HepG2 (cell line): Measurements from ENCODE around the genes MRNIP and OR2V1.

DNA sequence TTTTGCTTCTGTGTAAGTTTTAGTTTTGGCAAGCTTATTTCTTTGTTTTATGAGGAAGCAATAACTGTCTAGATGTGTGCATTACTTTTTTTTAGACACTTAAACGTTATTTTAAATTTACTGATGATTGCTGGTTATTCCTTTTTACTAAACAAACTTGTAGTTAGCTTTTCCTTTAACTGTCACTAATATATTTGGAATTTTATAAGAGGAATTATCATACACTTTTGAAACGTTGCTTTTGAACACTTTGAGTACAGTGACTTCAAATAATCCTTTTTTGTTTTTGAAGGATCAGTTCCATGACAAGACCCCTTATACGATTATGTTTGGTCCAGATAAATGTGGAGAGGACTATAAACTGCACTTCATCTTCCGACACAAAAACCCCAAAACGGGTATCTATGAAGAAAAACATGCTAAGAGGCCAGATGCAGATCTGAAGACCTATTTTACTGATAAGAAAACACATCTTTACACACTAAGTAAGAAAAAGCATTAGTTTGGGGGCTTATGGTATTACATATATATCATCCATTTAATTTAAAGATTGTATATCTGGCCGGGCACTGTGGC lies 10.9 kb downstream of the CANX start:
- RRBS, 2 experiments, result no CpG with 5 or more reads among the region's 6 CpGs
CAGE:
- cytosol, long polyA minus RNA, result start-site peak on the plus strand centred at position 391 of the sequence, 191 bp wide, 1,241 reads
- cytosol, long polyA plus RNA, result no peak
- long polyA plus RNA, result no peak
- nucleus, long polyA minus RNA, result no peak
- nucleus, long polyA plus RNA, result no peak

GRCh38 chr5:179840202-179841352 lies 18.0 kb downstream of the MRNIP start:
- RRBS, 2 experiments, result 96 to 97% methylated on average over 1 of the region's 34 CpGs
CAGE:
- cytosol, long polyA minus RNA, result no peak
- cytosol, long polyA plus RNA, result no peak
- long polyA plus RNA, result no peak
- nucleus, long polyA minus RNA, result no peak
- nucleus, long polyA plus RNA, result no peak

GRCh38 chr5:179858719-179859632 lies at the start of gene MRNIP:
Gene MRNIP, minus strand, starts transcription at chr5:179858817.
- RRBS, 2 experiments, result 2% methylated on average over 14 to 15 of the region's 84 CpGs
CAGE:
- cytosol, long polyA minus RNA, result no peak
- cytosol, long polyA plus RNA, result no peak
- long polyA plus RNA, result no peak
- nucleus, long polyA minus RNA, result no peak
- nucleus, long polyA plus RNA, result start-site peak on the minus strand at chr5:179858799-179858849, 310 and 577 reads in 2 replicates

DNA sequence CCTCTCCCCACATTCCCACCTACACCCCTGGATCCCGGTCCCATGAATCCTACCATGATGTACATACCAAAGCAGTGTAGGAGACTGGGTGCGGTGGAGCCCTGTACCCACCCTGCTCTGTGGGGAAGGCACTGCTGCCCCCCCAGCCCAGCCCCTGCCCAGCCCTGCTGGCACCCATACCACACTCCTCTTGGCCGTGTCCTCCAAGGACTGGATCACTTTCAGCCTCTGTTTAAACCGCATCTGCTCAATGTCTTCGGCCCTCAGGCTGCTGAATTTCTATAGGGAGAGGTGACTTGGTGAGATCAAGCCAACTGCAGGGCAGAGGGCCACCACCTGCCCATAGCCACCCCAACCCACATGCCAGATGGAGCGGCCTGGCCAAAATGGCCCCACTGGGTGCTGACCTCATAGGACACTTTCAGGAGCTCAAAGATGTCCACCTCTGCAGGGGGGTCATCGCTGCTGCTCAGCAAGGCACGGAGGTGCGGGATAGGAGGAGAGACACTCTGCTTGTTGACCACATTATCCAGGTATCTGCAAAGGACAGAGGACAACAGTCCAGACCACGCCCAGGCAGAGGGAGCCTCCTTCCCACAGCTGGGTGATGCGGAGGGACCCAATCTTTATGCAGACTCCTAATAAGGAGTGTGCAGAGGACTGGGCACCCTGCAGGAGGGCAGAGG lies 14.2 kb upstream of the MRNIP start:
- RRBS, 2 experiments, result 97 to 98% methylated on average over 1 of the region's 11 CpGs
CAGE:
- cytosol, long polyA minus RNA, result no peak
- cytosol, long polyA plus RNA, result no peak
- long polyA plus RNA, result no peak
- nucleus, long polyA minus RNA, result no peak
- nucleus, long polyA plus RNA, result no peak

DNA sequence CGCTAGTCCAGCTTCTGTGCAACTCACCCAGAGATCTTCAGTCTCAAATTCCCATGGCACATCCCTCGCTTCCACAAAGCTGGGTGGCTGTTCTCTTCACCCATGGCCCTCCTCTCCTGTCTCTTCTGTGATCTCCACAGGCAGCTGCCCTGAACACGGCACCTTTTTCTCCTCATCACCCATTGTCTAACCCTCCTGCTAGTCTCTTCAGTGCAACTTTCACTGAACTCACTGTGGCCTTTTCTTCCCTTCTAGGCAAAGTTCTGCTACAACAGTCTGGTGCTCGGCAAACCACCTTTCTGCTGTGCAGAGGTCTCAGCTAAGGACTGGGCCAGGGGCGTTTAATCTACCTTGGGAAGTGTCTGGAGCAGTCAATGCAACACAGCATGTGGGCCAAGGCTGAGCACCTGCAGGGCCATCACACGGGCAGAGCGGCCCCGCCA lies 65.5 kb upstream of the TBC1D9B start:
- RRBS, 2 experiments, result no CpG with 5 or more reads among the region's 8 CpGs
CAGE:
- cytosol, long polyA minus RNA, result no peak
- cytosol, long polyA plus RNA, result no peak
- long polyA plus RNA, result no peak
- nucleus, long polyA minus RNA, result no peak
- nucleus, long polyA plus RNA, result no peak

GRCh38 chr5:179975016-179975510 lies 67.4 kb upstream of the TBC1D9B start:
- RRBS, 2 experiments, result no CpG with 5 or more reads among the region's 20 CpGs
CAGE:
- cytosol, long polyA minus RNA, result no peak
- cytosol, long polyA plus RNA, result no peak
- long polyA plus RNA, result no peak
- nucleus, long polyA minus RNA, result no peak
- nucleus, long polyA plus RNA, result no peak

DNA sequence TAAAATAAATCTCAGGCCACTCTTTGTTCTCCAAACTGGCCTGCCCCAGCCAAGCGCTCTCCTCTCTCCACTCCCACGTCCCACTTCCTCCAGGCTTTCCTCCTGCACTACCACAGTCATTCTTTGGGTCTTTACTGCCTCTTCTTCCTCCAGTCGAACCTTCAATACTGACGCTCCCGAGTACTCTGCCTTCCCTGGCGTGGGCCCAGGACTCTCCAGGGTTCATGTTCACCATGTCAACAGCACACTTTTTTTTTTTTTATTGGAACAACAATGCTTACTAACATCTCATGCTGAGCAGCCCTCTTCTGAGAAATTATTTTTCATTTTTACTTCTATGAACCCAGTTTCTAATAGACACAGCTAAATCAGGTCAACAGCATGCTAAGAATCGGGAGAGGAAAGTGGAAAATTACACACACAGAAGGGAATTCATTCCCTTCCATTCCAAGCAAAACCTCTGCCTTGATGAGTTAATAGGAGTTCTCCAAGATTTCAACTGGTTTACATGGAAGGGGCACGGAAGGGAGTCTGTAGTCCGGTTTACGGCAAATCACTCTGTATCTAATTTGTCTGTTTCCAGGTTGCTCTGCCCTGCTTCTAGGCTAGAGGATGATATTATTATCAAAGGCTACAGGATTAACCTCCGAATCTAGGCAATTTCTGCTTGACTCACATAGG lies 23.7 kb downstream of the RNF130 start:
- RRBS, 2 experiments, result no CpG with 5 or more reads among the region's 11 CpGs
CAGE:
- cytosol, long polyA minus RNA, result no peak
- cytosol, long polyA plus RNA, result no peak
- long polyA plus RNA, result no peak
- nucleus, long polyA minus RNA, result no peak
- nucleus, long polyA plus RNA, result no peak

GRCh38 chr5:180330477-180331433 lies 22.4 kb downstream of the GFPT2 start:
- RRBS, 2 experiments, result no CpG with 5 or more reads among the region's 21 CpGs
CAGE:
- cytosol, long polyA minus RNA, result no peak
- cytosol, long polyA plus RNA, result no peak
- long polyA plus RNA, result no peak
- nucleus, long polyA minus RNA, result no peak
- nucleus, long polyA plus RNA, result no peak

GRCh38 chr5:180494042-180494286 lies 215 bp upstream of the CNOT6 start:
- RRBS, 2 experiments, result 2 to 3% methylated on average over 7 to 8 of the region's 19 CpGs
CAGE:
- cytosol, long polyA minus RNA, result no peak
- cytosol, long polyA plus RNA, result no peak
- long polyA plus RNA, result no peak
- nucleus, long polyA minus RNA, result no peak
- nucleus, long polyA plus RNA, result no peak

- RRBS, 2 experiments, result no CpG with 5 or more reads among the region's 12 CpGs
CAGE:
- cytosol, long polyA minus RNA, result no peak
- cytosol, long polyA plus RNA, result no peak
- long polyA plus RNA, result no peak
- nucleus, long polyA minus RNA, result no peak
- nucleus, long polyA plus RNA, result no peak
These were observed 16.0 kb downstream of the MGAT1 start for GRCh38 chr5:180786580-180787055.

GRCh38 chr5:180804329-180804871 lies 1.8 kb upstream of the MGAT1 start:
- RRBS, 2 experiments, result no CpG with 5 or more reads among the region's 17 CpGs
CAGE:
- cytosol, long polyA minus RNA, result no peak
- cytosol, long polyA plus RNA, result no peak
- long polyA plus RNA, result no peak
- nucleus, long polyA minus RNA, result no peak
- nucleus, long polyA plus RNA, result no peak

DNA sequence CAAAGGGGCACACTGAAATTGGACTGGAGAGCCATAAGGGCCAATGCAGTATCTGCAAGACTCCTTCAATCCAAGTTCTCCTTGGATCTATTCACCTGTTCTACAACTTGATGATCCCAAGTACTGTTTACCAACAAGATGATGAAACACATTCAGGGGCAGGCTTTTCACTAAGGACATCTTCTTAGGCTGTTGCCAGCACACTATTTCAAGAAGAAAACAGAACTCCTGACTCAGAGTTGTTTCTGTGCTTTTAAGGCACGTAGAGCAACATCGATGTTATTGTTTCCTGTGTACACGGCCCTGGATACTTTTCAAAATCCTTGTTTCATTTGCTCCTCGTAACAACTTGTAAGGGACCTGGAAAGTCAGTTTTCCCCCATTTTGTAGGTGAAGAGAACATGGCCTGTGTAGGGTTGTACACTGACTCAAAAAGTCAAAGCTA lies 5.1 kb upstream of the MGAT1 start:
- RRBS, 2 experiments, result no CpG with 5 or more reads among the region's 4 CpGs
CAGE:
- cytosol, long polyA minus RNA, result no peak
- cytosol, long polyA plus RNA, result no peak
- long polyA plus RNA, result no peak
- nucleus, long polyA minus RNA, result no peak
- nucleus, long polyA plus RNA, result no peak

GRCh38 chr5:180860241-180861107 lies 602 bp downstream of the ZFP62 start:
- RRBS, 2 experiments, result 2 to 3% methylated on average over 5 of the region's 34 CpGs
CAGE:
- cytosol, long polyA minus RNA, result no peak
- cytosol, long polyA plus RNA, result no peak
- long polyA plus RNA, result no peak
- nucleus, long polyA minus RNA, result no peak
- nucleus, long polyA plus RNA, result no peak

DNA sequence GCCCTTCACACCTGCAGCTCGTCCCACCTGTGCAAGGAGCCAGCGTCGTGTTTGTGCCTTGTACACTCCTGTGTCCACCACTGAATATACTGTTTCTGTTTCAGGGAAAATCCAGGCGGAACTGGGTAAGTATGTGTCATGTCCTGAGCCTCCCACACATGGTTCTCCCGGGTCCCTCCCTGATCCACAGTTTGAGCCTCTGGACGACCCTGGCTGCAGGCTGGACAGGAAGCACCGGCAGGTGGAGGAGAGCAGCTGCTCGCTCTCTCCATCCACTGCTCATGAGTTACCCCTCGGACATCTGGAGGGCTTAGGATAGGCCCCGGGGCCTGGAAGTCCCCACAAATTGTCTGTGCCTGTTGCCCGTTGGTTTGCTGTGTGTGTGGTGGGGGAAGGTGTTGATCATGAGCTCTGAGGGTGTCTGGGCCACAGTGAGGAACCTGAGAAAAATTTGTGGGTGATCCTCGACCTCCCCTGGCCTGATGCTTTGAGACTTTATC lies 40.3 kb upstream of the BTNL3 start:
- RRBS, 2 experiments, result no CpG with 5 or more reads among the region's 12 CpGs
CAGE:
- cytosol, long polyA minus RNA, result no peak
- cytosol, long polyA plus RNA, result no peak
- long polyA plus RNA, result no peak
- nucleus, long polyA minus RNA, result no peak
- nucleus, long polyA plus RNA, result no peak

DNA sequence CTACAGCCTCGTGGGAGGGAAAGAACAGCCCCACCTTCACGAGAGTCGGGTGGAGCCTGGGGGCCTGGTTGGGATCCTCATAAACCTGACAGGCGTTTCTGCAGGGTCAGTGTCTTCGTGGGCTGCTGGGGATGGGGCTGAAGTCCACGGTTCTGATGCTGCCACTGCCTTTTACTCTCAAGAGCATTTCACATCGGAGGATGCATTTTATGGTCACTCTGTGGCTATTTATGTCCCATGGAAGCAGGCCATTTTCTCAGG lies at the start of gene OR2V1:
Gene OR2V1, minus strand, starts transcription at position 154 of the 261 bp plus-strand sequence.
- RRBS, 2 experiments, result no CpG with 5 or more reads among the region's 7 CpGs
CAGE:
- cytosol, long polyA minus RNA, result no peak
- cytosol, long polyA plus RNA, result no peak
- long polyA plus RNA, result no peak
- nucleus, long polyA minus RNA, result no peak
- nucleus, long polyA plus RNA, result no peak

DNA sequence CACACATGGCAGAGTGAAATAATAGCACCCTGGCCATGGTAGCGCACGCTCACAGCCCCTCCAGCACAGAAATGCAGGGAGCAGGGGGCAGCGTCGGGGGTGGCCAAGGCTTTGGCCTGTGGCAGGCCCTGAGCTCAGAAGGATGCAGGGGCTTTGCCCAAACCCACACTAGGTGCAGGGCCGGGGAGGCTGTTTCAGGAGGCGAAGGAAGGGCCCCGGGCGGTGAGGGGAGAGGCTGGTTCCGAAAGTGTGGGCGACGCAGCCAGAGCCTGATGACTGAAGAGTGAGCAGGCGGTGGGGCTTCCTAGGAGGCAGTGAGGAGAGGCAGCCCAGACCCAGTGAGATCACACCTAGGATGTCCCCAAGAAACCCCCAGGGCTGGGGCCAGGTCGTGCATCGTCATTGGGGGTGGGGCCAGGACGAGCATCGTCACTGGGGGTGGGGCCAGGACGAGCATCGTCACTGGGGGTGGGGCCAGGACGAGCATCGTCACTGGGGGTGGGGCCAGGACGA lies 13.0 kb downstream of the OR2V2 start:
- RRBS, 2 experiments, result no CpG with 5 or more reads among the region's 21 CpGs
CAGE:
- cytosol, long polyA minus RNA, result no peak
- cytosol, long polyA plus RNA, result no peak
- long polyA plus RNA, result no peak
- nucleus, long polyA minus RNA, result no peak
- nucleus, long polyA plus RNA, result no peak

DNA sequence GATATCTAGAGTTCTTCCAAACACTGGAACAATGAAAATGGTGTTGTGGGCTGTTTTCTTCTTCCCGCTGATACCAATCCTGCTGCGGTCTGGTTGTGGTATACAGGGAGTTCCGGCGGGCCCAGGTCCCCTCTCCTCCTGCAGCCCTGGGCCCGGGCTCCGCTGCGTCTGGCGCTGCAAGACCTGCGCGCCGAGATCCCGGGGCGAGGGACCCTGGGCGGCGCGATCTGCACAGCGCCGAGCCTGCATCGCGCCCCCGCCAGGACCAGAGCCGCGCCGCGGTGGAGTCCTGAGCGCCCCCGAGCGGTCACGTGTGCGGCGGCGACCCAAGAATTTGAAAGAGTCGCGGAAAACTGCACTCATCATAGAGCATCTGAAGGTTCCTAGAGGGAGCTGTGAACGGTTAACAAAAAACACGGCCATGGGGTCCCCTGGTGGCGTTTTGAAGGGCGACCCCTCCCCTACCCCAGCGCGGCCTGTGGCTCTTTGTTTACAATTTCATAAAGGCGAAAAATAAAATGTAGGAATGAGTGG lies 21.0 kb downstream of the TRIM7 start:
- RRBS, 2 experiments, result 2% methylated on average over 10 of the region's 41 CpGs
CAGE:
- cytosol, long polyA minus RNA, result no peak
- cytosol, long polyA plus RNA, result no peak
- long polyA plus RNA, result no peak
- nucleus, long polyA minus RNA, result no peak
- nucleus, long polyA plus RNA, result no peak

- RRBS, 2 experiments, result no CpG with 5 or more reads among the region's 25 CpGs
CAGE:
- cytosol, long polyA minus RNA, result no peak
- cytosol, long polyA plus RNA, result no peak
- long polyA plus RNA, result no peak
- nucleus, long polyA minus RNA, result no peak
- nucleus, long polyA plus RNA, result no peak
These were observed 17.8 kb downstream of the TRIM7 start for GRCh38 chr5:181186970-181187870.

GRCh38 chr5:181190738-181191047 lies 14.3 kb downstream of the TRIM7 start:
- RRBS, 2 experiments, result 2% methylated on average over 6 of the region's 21 CpGs
CAGE:
- cytosol, long polyA minus RNA, result no peak
- cytosol, long polyA plus RNA, result no peak
- long polyA plus RNA, result no peak
- nucleus, long polyA minus RNA, result no peak
- nucleus, long polyA plus RNA, result no peak

DNA sequence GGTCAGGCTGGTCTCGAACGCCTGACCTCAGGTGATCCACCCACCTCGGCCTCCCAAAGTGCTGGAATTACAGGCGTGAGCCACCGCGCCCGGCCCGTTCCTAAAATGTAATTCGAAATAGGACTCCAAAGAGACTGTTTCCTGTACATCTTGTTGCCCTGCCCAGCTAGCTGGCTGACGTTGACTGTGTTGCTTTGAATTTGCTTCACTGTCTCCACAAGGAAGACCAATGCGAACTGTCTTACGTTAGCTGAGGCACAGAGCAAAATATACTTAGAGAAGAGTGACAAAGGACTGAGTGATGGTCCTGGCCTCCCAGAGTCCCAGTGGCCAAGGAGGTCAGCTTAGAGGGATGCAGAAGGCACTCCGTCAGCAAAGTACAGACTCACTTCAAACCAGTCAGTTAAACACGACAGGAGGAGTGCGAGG lies 6.9 kb upstream of the TRIM41 start:
- RRBS, 2 experiments, result no CpG with 5 or more reads among the region's 15 CpGs
CAGE:
- cytosol, long polyA minus RNA, result no peak
- cytosol, long polyA plus RNA, result no peak
- long polyA plus RNA, result no peak
- nucleus, long polyA minus RNA, result no peak
- nucleus, long polyA plus RNA, result no peak